BE2C (cell line): ENCODE data around the gene ERGIC1.

DNA sequence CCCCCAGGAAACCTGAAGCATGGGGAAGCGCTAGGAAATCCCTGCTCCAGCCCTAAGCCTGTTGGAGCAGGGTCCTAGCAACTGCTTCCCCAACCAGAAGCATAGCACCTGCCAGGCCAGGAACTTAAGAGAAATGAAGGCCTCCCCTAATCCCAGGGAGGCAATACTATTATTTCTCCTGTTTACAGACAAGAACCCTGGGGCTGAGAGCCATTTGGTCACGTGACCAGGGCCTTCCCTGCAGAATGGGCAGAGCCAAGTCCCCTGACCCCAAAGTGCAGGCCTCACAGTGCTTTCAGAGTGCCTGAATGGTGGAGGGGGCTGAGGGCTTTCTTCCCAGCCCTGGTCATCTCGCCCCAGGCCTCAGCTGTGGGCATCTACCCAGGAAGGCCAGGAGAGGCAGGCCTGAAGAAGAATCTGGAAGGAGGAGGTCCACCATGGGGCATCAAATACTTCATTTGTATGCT, 18.7 kb upstream of the DUSP1 start:
- RRBS: no CpG with 5 or more reads among the region's 3 CpGs

- RRBS: no CpG with 5 or more reads among the region's 5 CpGs
Observed at GRCh38 chr5:172797748-172798278, 26.8 kb upstream of the DUSP1 start.

DNA sequence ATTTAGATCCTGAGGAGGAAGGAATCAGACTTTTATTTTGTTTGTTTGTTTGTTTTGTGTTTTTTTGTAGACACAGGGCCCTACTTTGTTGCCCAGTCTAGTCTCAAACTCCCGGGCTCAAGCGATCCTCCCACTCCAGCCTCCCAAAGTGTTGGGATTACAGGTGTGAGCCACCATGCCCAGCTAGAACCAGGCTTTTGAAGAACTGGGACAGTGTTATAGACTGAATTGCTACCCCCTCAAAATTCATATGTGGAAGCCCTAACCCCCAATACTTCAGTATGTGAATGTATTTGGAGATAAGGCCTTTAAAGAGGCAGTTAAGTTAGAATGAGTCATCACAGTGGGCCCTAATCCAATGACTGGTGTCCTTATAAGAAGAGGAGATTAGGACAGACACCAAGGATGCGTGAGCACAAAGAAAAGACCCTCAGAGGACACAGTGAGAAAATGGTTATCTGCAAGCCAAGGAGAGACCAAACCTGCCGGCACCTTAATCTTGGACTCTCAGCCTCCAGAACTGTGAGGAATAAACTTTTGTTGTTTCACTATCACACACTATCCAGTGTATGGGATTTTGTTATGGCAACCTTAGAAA, 31.5 kb upstream of the ERGIC1 start:
- RRBS: no CpG with 5 or more reads among the region's 4 CpGs

GRCh38 chr5:172832529-172833073, 1.4 kb upstream of the ERGIC1 start:
- RRBS: no CpG with 5 or more reads among the region's 4 CpGs

GRCh38 chr5:172834073-172835157, at the start of gene ERGIC1:
TSS of gene ERGIC1 (plus strand) at chr5:172834251.
- RRBS: 2% methylated on average over 36 of the region's 73 CpGs

- RRBS: no CpG with 5 or more reads among the region's 9 CpGs
Observed at GRCh38 chr5:172835158-172835702, 1.2 kb downstream of the ERGIC1 start.

GRCh38 chr5:172849212-172850295, 15.5 kb downstream of the ERGIC1 start:
- RRBS: no CpG with 5 or more reads among the region's 16 CpGs

DNA sequence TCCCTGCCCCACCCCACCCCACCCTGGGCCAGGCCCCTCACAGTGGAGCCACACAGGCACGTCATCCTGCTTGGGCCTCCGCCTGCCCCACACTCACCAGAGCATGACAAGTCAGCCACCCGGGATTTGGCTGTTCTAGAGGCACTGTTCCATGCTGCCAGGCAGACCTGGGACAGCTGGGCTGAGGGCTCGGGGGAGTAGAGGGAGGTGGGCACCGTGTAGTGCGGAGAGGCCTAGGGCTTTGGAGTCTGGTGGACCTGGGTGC, 16.2 kb downstream of the ERGIC1 start:
- RRBS: no CpG with 5 or more reads among the region's 6 CpGs

DNA sequence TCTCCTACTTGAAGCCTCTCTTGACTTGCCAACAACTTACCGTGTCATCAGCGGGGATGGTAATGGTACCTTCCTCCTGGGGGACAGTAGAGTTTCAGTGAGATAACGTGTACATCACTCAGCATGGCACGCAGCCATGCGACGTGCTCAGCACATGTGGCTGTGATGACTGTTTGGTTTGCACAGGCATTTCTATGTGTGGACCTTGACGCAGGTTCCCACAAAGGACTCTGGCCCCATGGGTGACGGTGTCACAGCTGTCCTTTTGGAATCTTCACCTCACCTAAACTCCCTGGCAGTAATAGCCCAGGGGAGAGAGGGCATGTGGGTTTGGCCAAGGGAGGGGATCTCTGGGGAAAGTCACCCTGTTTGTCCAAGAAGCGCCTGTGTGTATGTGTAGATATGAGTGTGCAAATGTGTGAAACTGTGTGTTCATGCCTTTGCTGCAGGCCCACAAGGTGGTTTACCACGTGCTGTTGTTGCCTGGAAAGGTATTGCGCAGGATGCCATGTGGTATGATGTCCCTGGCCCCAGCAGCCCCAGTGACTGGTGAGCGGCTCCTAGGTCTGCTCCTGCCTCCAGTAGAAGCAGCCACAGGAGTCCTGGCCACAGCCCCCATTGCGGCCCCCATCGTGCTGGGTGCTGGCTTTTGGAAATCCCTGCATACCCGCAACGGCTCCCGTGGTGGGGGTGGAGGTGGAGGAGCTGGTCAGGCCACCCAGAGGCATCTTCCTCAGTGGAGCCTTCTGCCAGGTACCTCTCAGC, 18.8 kb downstream of the ERGIC1 start:
- RRBS: no CpG with 5 or more reads among the region's 17 CpGs

GRCh38 chr5:172855444-172856468, 21.7 kb downstream of the ERGIC1 start:
- RRBS: no CpG with 5 or more reads among the region's 20 CpGs

- RRBS: no CpG with 5 or more reads among the region's 26 CpGs
Observed at GRCh38 chr5:172878592-172879586, 44.8 kb downstream of the ERGIC1 start.

DNA sequence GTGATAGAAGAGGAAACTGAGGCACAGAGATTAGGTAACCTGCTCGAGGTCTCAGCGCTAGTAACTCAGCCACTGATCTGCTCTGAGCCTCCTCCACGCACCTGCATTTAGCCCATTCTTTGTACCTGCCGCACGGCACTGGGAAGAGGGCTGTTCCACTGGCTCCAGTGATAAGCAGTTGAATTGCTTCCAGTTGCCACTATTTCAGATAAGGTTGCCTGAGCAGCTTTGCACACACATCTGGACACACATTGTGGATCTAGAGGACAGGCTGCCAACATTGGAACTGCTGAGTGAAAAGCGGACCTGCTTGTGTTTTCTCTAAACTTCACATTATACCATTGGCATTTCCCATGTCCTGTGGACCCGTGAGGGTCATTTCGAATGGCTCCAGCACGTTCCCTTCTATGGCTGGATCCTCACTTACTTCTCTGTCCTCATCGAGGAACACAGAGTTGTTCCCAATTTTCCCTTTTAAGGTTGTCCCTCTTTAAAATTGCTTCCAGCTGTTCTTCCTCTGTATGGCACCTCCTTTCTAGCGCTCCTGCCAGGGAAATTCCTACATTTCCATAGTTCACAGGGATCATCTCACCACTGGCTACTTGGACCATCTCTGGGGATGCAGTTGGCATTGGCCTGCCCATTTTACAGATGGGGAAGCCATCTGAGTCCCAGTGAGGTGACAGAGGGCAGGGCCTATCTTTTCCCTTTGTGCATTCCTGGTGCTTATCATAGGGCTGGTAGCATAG, 45.9 kb upstream of the RPL26L1 start:
- RRBS: no CpG with 5 or more reads among the region's 11 CpGs

GRCh38 chr5:173003992-173004622, 20.5 kb downstream of the ATP6V0E1 start:
- RRBS: no CpG with 5 or more reads among the region's 4 CpGs

DNA sequence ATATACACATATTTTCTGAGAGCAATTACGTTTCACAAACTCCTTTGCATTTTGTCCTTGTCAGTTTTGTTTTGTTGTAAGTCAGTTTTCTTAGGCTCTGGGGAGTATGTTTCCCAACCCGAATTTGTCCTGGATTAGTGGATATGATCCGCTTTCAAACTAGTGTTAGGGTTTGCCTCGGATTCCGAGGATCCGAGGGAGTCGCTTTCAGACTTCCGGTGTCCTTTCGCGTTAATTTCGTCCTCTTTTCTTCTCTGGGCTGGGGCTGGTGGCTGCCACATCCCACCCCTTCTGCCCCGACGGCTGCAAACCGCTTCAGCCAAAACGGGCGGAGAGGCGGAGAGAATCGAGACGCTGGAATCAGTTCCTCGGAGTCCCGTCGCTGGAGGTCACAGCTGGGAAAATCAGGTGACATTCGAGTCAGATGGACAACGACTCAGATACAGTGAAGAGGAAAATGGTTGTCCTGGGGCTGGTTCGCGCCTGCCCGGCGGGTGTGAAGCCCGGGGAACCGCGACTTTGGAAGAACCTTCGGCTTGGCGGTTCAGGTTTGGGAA, 8.7 kb upstream of the NKX2-5 start:
- RRBS: 3% methylated on average over 4 of the region's 33 CpGs

GRCh38 chr5:173318648-173319292, 9.4 kb downstream of the STC2 start:
- RRBS: no CpG with 5 or more reads among the region's 7 CpGs

DNA sequence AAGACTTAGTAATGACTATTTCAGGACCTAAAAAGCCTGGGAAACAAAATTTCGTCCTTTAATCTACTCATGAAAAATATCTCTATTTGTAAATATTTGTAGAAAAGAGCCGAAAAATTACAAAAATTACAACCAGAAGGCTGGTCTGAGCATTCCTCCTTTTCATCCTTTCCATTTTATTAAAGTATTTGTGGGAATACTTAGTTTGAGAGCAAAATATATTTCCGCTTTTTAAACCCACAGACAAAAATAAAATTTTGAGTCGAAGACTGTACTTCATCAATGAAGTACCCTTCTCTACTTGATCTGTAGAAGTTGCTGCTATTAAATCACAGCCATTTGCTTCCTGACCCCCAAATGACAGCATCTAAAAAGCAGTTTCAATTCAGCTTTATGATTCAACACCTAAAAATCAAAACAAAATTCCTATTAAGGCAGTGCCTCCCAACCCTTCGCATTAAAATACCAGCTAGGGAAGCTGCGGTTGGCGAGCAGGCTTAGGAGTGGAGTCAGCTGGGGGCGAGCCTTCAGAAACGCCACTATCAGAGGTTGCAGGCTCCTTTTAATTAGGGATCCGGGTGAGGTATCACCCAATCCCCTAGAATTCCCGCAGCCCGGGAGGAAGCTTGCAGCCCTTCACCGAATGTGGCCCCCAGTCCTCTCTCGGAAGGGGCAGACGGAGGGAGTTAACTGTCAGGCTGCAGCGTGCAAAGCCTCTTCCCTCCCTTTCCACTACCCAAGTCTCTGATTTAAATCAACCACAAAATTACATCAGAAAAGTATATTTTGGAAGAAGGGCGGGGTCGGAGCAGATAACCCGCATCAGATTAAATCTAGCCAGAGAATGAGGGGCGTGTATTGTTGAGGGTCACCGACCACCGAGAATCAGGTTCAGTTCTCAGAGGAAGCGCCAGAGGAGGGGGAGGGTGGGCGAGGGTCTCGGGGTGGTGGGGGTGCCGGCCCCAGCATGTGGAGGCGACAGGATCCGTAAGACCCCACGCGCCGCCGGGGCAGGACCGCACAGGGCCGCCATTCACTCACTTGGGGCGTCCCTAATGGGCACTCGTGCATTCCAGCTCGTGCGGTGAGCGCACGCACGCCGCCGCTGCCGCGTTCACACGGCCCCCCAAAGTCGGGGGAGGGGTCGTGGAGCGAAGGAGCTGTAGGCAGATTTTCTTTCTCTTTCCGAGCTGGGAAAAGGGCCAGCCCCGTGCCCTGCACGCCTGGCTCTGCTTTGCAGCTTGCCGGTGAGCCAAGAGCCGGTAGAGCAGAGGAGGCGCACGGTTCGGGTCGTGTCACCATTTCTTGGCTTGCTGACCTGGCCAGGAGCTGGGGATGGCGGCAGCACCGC, 1.6 kb downstream of the STC2 start:
- RRBS: 0% methylated on average over 9 of the region's 60 CpGs

DNA sequence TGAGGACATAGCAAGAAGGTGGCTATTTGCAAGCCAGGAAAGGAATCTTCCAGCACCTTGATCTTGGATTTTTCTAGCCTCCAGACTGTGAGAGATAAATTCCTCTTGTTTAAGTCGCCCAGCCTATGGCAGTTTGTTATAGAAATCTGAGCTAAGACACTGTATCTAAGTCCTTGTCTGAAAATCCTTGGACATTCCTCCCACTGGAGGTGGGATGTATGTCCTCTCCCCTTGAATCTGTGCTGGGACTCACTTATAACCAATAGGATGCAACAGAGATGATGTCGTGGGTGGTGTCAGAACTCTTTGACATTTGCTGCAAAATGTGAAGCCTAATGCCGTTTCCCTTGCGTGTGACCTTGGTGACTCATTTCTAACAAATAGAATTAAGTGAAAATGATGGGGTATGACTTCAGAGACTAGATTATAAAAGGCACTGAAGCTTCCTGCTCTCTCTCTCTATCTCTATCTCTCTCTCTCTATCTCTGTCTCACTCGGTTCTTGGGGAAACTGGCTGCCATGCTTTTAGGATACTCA, 126.0 kb upstream of the STC2 start:
- RRBS: no CpG with 5 or more reads among the region's 5 CpGs

- RRBS: 4% methylated on average over 9 of the region's 35 CpGs
Observed at GRCh38 chr5:173554853-173555882, 61.3 kb downstream of the BOD1 start.

GRCh38 chr5:173839114-173839513, 49.0 kb upstream of the CPEB4 start:
- RRBS: no CpG with 5 or more reads among the region's 2 CpGs

DNA sequence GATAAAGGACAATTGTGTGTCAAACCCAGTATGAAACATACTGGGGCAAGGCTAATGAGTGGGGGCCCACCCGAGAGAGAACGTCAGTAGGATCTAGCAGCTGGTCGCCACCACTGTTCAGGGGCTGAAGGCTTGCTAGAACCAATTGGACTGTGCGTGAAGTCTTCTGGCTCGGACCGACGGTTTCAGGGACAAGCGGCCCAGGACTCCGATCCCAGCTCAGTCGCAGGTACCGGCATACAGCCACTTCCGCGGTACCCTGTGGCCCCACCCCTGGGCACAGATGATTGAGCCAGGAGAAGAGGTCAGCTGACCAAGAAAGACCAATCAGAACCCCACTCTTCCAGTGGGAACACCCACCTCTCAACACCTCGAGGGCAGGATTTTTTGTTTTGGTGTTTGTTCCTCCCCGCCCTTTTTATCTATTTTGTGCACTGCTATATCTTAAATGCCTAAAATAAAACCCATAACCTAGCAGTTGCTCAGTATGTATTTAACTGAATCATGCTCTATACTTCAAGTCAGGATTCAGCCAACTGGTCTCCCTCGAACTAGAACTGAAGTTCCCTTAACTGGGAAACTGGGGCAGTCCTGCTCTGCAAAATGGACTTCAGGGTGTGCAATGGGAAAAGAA, 21.2 kb upstream of the CPEB4 start:
- RRBS: no CpG with 5 or more reads among the region's 16 CpGs